Frontal cortex (tissue), 2 donors: Measurements from ENCODE around the genes C22orf15 and DERL3.

DNA sequence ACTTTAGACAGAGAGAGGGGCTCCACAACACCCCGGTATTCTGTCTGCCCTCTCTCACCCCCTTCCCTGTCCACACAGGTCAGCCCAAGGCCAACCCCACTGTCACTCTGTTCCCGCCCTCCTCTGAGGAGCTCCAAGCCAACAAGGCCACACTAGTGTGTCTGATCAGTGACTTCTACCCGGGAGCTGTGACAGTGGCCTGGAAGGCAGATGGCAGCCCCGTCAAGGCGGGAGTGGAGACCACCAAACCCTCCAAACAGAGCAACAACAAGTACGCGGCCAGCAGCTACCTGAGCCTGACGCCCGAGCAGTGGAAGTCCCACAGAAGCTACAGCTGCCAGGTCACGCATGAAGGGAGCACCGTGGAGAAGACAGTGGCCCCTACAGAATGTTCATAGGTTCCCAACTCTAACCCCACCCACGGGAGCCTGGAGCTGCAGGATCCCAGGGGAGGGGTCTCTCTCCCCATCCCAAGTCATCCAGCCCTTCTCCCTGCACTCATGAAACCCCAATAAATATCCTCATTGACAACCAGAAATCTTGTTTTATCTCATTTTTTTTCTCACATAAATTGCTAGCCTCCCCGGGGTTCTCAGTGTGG, 7.8 kb downstream of the IGLL5 start:
- RAMPAGE, long total RNA, result no peak

GRCh38 chr22:23070687-23071252, 451 bp downstream of the GNAZ start:
- RAMPAGE, long total RNA, result no peak

GRCh38 chr22:23071942-23072612, 1.8 kb downstream of the GNAZ start:
- RAMPAGE, long total RNA, result no peak

GRCh38 chr22:23181300-23182204, 1.2 kb downstream of the BCR start:
- RAMPAGE, long total RNA, result no peak

- RAMPAGE, long total RNA, result no peak
These were observed 36.3 kb downstream of the BCR start for GRCh38 chr22:23216348-23217306.

DNA sequence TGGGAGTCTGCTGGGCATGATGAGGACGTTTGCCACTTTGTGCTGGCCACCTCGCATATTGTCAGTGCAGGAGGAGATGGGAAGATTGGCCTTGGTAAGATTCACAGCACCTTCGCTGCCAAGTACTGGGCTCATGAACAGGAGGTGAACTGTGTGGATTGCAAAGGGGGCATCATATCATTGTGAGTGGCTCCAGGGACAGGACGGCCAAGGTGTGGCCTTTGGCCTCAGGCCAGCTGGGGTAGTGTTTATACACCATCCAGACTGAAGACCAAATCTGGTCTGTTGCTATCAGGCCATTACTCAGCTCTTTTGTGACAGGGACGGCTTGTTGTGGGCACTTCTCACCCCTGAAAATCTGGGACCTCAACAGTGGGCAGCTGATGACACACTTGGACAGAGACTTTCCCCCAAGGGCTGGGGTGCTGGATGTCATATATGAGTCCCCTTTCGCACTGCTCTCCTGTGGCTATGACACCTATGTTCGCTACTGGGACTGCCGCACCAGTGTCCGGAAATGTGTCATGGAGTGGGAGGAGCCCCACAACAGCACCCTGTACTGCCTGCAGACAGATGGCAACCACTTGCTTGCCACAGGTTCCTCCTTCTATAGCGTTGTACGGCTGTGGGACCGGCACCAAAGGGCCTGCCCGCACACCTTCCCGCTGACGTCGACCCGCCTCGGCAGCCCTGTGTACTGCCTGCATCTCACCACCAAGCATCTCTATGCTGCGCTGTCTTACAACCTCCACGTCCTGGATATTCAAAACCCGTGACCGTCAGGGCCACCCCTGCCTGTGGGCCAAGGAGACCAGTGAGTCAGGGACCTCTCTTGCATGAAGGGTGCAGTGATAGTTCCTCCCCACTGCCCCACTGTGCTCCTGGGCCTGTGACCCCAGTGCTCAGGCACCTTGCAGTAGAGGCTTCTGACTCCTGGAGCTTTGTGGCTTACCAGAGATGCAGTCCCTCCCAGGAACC, 83.6 kb downstream of the BCR start:
- RAMPAGE, long total RNA, result no peak

- RAMPAGE, long total RNA, result no peak
These were observed 88.9 kb downstream of the BCR start for GRCh38 chr22:23268804-23269950.

DNA sequence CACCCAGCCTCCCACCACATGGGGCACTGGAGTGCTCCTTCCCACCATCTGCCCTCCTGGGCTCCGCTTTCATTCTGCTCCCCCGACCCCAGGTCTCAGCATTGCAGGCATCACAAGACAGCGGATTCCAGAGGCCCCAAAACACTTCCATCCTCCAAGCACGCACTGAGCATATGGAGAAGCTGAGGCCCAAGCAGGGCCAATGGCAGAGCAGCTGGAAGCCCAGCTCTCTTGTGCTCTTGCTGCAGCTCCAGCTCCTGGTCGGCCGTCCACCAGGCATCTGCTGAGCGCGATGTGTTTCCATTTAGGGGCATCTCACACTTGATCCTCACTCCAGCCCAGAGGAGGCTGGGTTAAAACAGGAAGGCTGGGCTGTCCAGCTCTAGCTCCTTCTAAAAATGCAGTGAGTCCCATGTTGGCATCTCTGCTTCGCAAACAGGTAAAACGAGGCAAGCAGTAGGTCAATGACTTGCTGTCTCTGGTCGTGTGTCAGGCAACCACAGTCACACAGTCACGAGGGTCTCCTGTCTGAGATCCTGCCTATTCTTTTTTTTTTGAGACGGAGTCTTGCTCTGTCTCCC, 65.4 kb downstream of the IGLL1 start:
- RAMPAGE, long total RNA, result no peak

- RAMPAGE, long total RNA, result no peak
These were observed 42.7 kb downstream of the IGLL1 start for GRCh38 chr22:23537311-23537783.

GRCh38 chr22:23685318-23685822, 5.4 kb upstream of the RGL4 start:
- RAMPAGE, long total RNA, result no peak

DNA sequence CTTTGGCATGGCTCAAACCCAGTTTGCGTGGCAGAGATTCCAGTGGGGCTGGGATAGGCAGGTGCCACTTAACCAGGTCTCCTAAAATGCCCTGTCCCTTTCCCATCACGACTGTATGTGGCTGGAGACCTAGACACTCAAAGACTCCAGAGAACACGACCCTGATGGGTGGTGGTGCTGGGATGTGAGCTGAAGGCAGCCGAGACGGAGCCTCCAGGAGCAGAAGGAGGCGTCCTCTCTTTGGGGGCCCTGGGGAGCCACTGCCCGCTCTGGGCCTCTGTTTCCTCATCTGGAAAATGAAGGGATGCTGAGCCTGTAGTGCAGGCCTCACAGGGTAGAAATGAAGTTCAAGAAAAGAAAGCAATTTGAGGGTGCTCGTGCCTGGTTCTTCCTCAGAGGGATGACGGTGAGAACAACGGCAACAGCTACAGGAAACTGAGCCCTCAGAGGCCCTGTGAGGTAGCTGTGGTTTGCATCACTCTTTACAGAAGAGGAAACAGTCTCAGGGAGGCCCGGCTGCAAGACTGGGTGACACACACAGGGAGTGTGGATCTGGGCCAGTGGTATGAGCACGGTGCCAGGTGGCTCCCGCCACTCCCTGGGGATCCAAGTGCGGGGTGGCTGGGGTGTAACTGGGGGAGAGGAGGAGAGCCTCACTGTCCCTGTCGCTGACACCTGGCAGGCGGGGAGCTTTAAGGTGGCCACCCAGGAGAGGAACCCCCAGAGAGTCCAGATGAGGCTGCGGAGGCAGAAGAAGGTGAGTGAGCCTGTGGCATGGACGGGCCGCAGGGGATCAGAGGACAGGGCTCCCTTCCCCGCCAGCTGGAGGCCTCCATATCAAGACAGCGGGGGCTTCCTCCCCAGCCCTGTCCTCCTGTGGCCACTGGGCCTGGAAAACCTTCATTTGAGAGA, 5.4 kb downstream of the RGL4 start:
- RAMPAGE, long total RNA, result no peak

GRCh38 chr22:23715379-23715738, 24.5 kb downstream of the RGL4 start:
- RAMPAGE, long total RNA, result no peak

DNA sequence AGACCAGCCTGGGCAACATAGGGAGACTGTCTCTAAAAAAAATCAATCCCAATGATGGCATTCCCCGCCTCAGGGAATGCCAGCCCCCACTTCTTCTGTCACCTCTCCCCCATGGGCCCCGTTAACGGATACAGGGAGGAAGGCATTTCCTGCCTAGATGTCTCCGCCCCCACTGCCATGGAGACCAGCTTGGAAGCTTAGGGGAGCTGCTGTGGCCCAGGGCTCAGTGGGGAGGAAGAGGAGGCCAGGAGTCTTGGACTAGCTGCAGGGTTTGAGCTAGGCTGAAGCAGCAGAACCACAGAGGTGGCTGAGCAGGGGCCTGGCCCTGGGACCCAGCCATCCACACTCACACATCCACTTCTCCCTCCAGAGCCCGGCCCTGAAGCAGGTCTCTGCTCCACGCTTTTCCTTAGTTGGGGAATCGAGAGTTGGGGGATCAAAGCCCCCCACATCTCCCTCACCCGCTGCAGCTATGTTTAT, at the start of gene C22orf15:
C22orf15 (plus strand) TSS at position 156 of the 480 bp plus-strand sequence.
- RAMPAGE, long total RNA, result no peak

GRCh38 chr22:23816537-23817049, 22.2 kb downstream of the DERL3 start:
- RAMPAGE, long total RNA, result no peak

- RAMPAGE, long total RNA, result no peak
These were observed 496 bp downstream of the DERL3 start for GRCh38 chr22:23838379-23838641.

DNA sequence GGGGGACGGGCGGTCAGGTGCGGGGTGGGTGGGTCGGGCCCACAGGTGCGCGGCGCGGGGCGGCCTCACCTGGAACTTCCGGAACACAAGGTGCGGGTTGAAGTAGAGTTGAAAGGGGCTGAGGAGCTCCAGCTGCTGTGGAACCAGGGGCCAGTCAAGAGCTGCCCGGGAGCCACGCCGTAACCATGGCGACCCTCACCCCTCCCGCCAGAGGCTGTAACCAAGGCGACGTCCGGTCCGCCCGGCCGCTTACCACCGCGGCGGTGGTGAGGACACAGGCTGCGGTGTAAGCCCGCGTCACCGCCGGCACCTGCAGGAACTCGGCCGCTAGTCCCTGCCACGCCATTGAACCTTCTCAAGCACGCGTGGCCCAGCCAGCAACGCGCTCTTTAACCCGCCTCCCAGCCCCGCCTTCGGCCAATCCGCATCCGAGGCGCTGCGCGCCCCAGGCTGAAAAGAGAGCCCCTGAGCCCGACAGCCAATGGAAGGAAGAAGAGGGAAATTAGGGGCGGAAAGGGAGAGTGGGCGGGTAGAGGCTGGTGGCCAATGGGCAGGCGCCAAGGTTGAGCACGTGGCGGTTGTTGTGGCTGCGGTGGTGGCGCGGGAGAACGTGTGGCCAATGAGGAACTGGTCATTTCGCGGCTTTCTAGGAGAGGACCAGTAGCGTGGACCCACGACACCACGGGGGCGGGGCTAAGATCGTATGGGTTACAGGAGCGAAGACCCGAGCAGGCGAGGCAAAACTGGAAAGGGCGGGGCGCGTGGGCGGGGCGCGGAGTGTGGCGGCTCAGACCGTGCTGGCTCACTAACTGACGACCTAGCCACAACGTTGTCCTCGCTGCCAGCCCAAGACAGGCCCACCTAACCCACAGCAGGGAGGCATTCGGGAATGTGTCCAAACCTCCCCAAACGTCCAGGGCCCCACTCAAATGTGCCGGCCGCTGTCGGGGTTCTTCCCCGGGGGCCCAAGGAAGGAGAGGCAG, at the start of gene DERL3:
DERL3 (minus strand) TSS at position 365 of the 983 bp plus-strand sequence.
- RAMPAGE, long total RNA, result no peak

GRCh38 chr22:23904714-23905260, 10.6 kb downstream of the MIF start:
- RAMPAGE, long total RNA, result no peak

DNA sequence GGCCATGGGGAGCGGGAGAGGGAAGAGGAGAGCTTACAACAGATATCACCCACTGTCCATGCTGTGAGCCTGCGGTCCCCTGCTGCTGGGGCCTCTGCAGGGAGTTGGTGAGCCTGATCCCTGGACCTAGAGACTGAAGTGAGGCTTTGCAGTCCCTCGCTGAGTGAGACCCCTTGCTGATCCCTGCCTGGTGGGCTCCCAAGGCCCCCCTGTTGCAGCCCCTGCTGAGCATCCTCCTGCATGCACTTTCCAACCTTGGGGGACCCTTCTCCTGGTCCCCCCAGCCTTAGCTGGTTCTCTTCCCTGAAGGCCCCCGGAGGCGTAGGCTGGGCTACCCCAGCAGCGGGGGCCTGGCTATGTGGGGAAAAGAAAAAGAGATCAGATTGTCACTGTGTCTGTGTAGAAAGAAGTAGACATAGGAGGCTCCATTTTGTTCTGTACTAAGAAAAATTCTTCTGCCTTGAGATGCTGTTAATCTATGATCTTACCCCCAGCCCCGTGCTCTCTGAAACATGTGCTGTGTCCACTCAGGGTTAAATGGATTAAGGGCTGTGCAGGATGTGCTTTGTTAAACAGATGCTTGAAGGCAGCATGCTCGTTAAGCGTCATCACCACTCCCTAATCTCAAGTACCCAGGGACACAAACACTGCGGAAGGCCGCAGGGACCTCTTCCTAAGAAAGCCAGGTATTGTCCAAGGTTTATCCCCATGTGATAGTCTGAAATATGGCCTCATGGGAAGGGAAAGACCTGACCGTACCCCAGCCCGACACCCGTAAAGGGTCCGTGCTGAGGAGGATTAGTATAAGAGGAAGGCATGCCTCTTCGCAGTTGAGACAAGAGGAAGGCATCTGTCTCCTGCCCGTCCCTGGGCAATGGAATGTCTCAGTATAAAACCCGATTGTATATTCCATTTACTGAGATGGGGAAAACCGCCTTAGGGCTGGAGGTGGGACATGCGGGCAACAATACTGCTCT, 12.8 kb downstream of the MIF start:
- RAMPAGE, long total RNA, result no peak

DNA sequence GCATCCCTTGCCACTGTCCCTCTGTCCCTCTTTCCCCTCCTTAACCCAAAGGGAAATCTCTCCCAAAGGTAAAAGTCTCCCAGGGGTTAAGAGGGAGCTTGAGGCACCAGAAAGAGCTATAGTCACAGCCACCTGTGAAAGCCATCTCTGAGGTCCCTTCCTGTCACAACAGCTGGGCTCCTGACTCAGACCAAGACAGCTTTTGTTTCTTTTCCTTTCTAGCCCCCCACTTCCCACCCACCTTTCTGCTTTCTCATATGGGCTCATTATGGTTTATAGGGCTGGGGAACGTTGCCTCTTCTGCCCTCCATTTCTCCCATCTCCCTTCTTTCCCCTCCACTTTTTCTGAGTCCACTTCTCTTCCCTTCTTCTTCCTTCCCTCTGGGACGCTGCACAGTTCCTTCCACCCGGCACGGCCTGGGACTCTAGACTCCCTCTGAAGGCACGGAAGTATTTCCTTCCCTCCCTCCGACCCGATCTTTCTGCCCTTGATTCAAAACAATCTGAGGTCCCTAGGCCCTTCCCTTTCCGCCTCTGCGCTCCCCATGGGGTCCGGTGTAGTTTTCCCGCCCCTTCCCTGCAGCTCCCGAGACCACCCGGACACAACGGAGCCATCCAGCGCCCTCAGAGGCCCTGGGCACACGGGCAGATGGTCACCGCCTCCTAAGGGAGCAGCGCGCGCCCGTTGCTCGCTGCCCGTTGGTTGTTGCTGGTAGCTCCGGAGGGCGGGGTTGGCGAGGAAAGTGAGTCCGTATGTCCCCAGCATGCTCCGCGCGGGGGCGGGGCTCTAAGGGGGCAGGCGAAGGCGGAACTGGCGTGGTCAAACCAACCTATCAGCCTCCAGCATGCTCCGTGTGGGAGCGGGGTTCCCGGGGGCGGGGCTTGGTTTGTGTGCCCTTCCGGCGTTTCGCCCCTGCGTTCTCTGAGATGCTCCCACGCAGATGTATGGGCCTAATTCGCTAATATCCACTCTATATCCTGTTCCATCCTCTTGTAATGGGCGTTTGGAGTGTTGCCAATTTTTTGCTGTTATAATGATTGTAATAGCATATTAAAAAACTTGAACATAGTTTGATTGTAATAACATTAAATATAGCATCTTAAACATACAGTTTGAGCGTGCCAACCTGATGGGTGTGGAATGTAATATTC, 19.5 kb downstream of the MIF start:
- RAMPAGE, long total RNA, result no peak

GRCh38 chr22:23979637-23980320, 5.5 kb upstream of the DDT start:
- RAMPAGE, long total RNA, result no peak